ENCODE measurements around the genes IMMP2L, SMIM30 and FOXP2.

GRCh38 chr7:110642791-110643153, 448.2 kb upstream of the LRRN3 start:
- PRO-cap, 2 experiments: no peak in any of the 2 experiments

DNA sequence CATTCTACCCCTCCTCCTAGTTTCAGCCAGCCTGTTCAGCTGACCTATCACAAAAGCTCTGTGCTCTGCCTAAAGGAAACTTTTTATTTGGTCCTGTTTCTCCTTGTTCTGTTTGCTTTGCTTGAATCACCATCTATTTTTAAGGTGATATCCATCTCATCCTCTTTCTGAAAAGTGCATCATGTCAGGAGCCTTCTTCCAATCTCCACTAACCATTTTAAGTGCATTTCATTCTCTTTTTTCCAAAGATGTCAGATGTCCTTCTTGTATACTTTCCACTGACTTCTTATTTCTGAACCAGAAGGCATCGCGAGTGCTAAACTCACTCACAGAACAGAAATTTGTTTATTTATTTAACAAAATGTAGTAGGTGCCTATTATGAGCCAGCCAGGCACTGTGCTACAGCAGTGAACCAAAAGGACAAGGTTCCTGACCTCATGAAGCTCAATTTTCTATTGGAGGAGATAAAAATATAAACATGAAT, 220.9 kb upstream of the LRRN3 start:
- PRO-cap, 2 experiments: no peak in any of the 2 experiments

GRCh38 chr7:110872476-110872826, 218.5 kb upstream of the LRRN3 start:
- PRO-cap, 2 experiments: no peak in any of the 2 experiments

- PRO-cap, 2 experiments: no peak in any of the 2 experiments
Measured at GRCh38 chr7:111067153-111067564, 23.8 kb upstream of the LRRN3 start.

DNA sequence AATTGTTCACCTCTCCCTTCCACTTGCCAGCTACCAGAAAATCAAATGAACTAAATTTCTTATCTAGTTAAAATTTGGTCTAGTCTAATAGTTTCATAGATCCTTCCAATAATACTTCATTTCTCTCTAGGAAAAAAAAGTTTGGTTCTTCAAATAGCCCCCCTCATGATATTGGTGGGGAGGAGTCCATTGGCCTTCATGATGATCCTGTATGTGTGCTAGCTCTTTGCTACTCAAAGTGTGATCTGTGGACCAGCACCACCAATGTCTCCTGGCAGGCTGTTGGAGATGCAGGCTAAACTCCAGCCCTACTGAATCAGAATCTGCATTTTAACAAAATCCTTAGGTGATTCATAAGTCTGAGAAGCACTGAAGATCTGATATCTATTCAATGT, 15.0 kb upstream of the LRRN3 start:
- PRO-cap, 2 experiments: no peak in any of the 2 experiments

DNA sequence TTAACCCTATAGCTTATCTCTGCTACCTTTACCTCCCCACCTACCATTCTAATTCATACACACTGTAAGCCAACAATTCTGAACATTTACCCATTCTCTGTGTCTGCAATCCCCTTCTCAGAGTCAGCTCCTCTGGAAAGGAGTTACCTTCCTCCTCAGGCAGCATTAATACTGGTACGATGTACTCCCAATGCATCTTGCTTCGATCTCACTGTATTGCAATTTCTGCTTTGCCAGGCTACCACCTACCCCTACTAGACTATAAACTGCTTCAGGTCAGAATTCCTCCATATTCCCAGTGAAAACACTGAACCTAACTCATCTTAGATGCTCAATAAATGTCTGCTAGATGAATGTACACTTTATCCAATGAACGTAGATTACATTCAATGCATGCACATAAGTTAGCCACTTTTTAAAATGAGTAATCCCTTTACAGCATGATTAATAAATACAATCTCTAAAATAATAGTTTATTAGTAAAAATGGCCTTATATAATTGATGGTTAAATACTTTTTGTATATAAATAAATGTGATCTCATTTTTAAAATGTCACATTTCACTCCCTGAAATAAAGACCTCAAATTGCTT, 141.9 kb downstream of the LRRN3 start:
- PRO-cap, 2 experiments: no peak in any of the 2 experiments

GRCh38 chr7:111315704-111316124, 224.8 kb downstream of the LRRN3 start:
- PRO-cap, 2 experiments: no peak in any of the 2 experiments

GRCh38 chr7:111476886-111477096, 85.5 kb downstream of the IMMP2L start:
- PRO-cap, 2 experiments: no peak in any of the 2 experiments

DNA sequence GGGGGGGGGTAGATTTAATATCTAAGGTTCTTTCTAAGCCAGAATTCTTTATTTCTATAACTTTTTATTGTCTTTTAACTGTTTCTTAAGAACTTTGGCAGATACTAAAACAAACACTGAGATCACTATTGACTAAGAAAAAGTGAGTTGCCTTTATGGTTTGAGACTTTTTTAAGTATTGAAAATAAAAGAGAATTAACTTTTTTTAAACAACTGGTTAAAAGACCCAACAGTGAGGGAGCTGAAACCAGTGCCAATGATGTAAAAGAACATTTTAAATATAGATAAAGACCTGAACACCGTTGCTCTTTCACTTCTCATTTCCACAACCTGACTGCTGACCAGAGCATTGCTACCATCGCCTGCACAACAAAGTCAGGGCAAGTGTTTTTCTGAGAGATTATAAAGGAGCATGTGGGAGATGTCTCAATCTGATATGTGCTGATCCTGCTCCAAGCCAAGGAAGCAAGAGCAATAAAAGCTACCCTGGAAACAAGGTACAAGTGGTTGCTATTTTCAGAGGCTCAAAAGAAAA, 34.8 kb downstream of the IMMP2L start:
- PRO-cap, 2 experiments: no peak in any of the 2 experiments

DNA sequence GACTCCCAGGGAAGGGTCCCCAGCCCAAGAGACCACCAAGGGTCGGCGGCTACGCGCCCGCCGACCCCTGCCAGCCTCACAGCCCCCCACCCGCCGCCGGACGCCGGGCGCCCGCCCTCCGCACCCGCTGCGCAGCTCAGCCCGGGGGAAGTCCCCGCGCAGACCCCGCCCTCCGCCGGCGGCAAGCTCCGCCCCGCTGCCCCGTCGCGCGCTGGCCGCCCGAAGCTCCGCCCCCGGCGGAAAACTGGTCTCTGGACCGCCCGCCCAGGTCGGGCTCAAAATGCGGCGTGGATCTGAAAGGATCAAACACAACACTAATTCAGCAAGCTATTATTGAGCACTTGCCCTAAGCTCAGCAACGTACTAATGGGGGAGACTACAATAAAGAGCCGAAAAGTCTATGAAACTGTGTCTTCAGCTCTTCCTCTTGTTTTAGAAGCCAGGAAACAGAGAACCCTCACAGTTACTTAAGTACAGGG, at the start of gene IMMP2L:
IMMP2L (minus strand) TSS at position 153 of the 479 bp plus-strand sequence.
- PRO-cap, 2 experiments: peak in 2 of 2 experiments; most common plus-strand start position 278 of the sequence (in 1); most common minus-strand start position 105 of the sequence (in 2)

DNA sequence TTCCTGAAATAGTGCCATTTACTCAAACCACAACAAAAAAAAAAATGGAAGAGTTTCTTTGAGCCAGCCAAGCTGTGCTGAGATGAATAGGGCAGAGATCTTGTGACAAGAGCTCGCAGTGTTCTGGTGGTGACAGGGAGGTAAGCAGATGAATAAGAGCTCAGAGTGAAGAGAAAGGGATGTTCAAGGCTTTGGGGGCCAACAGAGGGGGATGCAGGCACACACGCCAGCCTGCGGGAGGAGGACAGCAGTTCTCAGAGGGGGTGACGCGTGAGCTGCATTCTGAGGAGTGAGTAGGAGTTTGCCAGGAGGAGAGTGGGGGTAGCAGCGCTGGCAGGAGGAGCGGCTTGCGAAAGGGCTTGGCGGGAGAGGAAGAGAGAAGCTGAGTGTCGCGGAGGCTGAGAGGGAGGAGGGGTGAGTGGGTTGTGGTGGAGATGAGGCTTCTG, 194.5 kb upstream of the IMMP2L start:
- PRO-cap, 2 experiments: no peak in any of the 2 experiments

DNA sequence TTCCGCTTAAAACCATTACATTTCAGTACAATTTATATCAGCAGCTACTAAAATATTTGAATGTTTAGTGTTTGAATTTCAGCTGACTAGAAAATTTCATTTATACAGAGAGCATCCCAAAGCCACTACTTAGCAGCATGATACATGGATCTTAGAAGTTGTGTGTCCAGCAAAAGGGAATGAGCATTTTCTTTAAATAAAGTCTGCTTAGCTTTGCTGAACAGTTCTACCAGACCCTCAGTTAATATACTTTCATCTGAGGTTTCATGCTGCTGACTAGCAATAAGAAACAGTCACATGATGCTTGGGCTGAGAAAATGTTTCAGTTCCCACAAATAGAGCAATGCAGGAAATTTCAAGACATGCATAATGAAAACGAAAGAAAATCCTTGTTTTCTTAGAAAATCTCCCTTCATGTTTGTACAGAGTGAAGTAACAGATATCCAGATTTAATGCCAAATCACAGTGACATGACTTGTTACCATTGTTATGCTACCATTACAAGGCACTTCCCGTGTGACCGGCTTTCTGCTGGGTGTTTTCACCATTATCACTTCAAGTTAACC, 121.8 kb downstream of the DOCK4 start:
- PRO-cap, 2 experiments: no peak in any of the 2 experiments

GRCh38 chr7:112086802-112087208, 119.4 kb downstream of the DOCK4 start:
- PRO-cap, 2 experiments: no peak in any of the 2 experiments

GRCh38 chr7:112157158-112157689, 49.0 kb downstream of the DOCK4 start:
- PRO-cap, 2 experiments: no peak in any of the 2 experiments

- PRO-cap, 2 experiments: no peak in any of the 2 experiments
Measured at GRCh38 chr7:112211317-112211809, 4.9 kb downstream of the ZNF277 start.

- PRO-cap, 2 experiments: no peak in any of the 2 experiments
Measured at GRCh38 chr7:112223767-112224210, 17.3 kb downstream of the ZNF277 start.

GRCh38 chr7:112791620-112792133, 1.5 kb upstream of the TMEM168 start:
- PRO-cap, 2 experiments: no peak in any of the 2 experiments

GRCh38 chr7:113117261-113117941, 953 bp downstream of the SMIM30 start:
- PRO-cap, 2 experiments: no peak in any of the 2 experiments

GRCh38 chr7:113118042-113118732, at the start of gene SMIM30:
SMIM30 (minus strand) TSS chr7:113118554.
- PRO-cap, 2 experiments: peak in 2 of 2 experiments; most common plus-strand start chr7:113118645 (in 1); most common minus-strand start chr7:113118554 (in 2)

GRCh38 chr7:114414605-114415382, at the start of gene FOXP2:
FOXP2 (plus strand) TSS chr7:114414815.
- PRO-cap, 2 experiments: peak in 1 of 2 experiments; most common minus-strand start chr7:114415090 (in 1)